ENCODE measurements around a stretch of chr12.

DNA sequence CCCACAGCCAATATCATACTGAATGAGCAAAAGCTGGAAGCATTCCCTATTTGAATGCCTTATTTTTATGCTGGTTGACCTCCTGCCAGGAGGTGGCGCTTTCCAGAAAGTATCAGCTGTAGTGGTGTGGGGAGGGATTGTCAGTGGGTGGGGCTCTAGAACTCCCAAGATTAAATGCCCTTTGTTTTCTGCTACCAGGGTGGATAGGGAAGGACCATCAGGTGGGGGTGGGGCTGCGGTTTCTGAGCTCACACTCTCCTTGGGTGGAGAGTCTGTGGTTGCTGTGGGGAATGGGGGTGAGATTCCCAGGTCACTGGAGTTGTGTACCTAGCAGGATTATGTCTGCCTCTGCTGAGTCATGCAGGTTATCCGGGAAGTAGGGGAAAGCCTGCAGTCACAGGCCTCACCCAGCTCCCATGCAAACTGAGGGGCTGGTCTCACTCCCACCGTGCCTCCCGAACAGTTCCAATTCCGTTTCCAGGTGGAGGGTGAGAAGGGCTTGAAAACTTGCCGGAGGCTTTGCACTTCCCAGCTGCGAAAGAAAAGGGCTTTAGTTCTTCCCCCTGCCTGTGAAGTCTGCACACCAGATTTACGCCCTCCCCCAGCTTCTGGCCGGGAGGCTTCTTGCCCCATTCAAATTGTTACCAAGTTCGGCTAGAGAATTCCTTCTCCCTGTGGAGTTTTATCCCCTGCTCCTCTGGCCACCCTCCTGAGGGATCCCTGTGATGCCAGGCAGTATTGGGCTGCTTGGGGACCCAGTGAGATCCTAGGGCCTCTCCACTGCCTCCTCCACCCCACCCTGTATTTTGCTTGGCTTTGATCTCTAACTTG, 68.4 kb downstream of the ALG10B start:
- RRBS: no CpG with 5 or more reads among the region's 11 CpGs

GRCh38 chr12:38906434-38907273, 1.3 kb upstream of the CPNE8 start:
- RRBS: 3% methylated on average over 7 of the region's 39 CpGs

- RRBS: no CpG with 5 or more reads among the region's 7 CpGs
These were observed 1.1 kb downstream of the KIF21A start for GRCh38 chr12:39441761-39442265.

GRCh38 chr12:39538395-39539025, 81.1 kb downstream of the ABCD2 start:
- RRBS: no CpG with 5 or more reads among the region's 17 CpGs

- RRBS: no CpG with 5 or more reads among the region's 18 CpGs
These were observed 127.4 kb downstream of the SLC2A13 start for GRCh38 chr12:39978520-39978938.

- RRBS: no CpG with 5 or more reads among the region's 5 CpGs
These were observed 88.8 kb downstream of the SLC2A13 start for GRCh38 chr12:40016782-40017694.

DNA sequence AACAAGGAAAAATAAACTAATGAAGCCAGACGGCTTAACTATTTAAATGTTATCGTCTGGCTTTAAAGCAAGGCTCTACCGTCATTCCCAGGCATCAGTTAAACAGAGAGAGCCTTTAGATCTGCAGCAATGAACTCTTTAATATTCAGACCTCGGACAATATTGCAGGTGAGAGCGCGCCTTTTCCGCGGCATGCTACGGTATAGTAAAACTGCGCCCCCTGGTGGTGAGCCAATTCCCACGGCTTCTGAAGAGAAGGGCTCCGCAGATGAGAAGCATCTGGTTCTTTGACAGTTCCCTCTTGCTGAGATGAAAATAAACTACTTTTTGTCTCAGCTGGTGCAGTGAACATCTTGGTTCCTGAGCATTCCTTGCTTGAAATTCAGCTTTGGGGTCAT, 1.6 kb upstream of the SLC2A13 start:
- RRBS: no CpG with 5 or more reads among the region's 12 CpGs

- RRBS: no CpG with 5 or more reads among the region's 2 CpGs
These were observed 16.1 kb upstream of the LRRK2 start for GRCh38 chr12:40208767-40209059.

- RRBS: no CpG with 5 or more reads among the region's 9 CpGs
These were observed 127.2 kb downstream of the CNTN1 start for GRCh38 chr12:40819453-40819924.

GRCh38 chr12:41291791-41292175, 103.7 kb downstream of the PDZRN4 start:
- RRBS: no CpG with 5 or more reads among the region's 1 CpG

DNA sequence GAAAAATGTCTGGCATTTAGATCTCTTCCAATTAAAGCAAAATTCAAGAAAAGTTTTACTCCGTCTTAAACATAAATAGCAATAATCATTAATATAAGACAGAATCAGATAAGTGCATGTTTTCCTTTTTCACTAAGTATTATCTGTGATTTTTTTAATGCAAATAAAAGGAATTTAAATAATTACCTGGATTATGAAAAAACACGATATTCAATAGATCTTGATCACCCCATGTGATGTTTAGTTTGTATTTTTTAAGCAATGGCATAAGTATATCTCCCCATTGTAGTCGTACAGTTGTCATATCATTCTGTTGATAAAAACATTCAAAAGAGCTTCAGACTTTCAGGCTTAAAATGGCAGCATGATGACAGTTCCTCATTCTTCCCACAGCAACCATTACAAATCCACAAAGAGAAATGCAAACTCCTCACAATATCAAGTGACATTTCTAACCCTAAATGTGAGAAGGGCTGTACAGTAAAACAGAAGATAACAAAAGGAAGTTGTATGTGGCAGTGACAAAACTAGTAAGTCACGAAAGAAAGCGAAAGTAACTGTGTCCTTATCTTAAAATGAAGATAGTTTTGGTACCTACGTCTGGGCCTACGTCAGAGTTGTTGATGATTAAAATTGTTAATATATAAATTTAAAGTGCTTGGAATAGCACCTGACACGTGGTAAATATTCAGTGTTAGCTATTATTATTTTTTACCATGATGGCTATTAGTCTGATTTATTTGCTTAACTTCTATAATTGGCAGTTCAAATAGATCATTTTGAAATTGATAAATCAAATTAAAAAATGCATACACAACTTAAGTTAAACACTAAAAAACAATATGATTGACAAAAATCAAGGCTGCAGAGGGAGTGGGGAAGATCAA, 46.7 kb downstream of the GXYLT1 start:
- RRBS: no CpG with 5 or more reads among the region's 8 CpGs

DNA sequence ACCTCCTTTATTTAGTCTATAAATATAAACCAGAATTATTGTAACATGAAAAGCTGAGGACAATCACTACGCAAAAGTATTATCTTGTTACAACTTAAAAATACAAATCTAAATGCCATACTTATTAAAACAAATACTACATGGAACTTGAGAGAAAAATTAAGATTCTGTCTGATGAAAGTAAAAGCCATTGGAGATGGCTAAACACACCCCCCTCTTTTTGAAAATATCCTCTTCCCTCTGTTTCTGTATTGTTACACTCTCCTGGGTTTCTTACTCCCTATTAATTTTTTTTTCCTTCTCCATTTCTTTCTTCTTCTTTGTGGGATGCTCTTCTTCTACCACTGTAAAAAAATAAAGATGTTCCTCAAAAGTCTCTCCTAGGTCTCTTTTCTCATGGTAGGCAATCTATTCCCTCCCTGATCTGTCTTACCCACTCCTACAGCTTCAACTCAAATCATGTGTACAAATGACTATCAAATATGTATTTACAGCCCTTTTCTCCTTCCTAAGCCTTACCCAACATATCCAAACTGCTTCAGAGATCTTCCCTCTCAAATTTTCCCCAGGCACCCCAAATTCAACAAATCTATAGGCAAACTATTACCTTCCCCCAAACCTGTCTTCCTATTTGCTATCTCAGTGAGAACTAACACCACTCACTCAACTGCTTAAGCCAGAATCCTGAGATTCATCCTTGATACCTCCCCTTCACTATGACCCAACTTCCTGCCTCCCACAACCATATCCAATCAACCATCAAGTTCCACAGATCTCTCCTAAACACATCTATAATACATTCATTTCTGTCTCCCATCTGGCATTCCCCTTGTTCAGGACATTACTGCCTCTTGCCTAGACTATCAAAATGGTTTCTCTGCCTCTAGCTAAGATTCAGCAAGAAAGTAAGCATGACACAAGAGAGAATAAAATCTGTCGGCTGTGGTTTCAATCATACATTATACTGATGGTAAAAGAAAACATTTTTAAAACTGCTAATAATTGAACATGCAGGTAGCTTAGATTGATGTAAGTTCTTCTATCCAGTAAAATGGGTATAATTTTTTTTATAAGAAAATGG, 21.5 kb downstream of the YAF2 start:
- RRBS: no CpG with 5 or more reads among the region's 2 CpGs

GRCh38 chr12:42416697-42417388, 90.9 kb downstream of the PPHLN1 start:
- RRBS: no CpG with 5 or more reads among the region's 3 CpGs

- RRBS: no CpG with 5 or more reads among the region's 1 CpG
These were observed 396.0 kb upstream of the PRICKLE1 start for GRCh38 chr12:42985550-42985867.

DNA sequence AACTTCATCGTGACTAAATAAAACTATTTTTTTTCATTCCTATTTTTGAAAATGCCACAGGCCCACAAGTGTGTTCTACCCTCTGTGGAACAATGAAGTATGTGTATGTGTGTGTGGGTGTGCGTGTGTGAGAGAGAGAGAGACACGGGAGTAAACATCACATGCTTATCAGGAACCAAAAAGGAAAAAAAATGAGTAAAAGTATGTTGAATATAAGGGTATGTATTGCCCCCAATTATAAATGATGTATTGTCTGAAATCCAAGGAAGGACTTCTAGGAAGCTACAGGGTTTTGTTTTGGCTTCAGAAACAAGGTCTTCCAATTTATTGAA, 769 bp downstream of the TMEM117 start:
- RRBS: no CpG with 5 or more reads among the region's 3 CpGs

DNA sequence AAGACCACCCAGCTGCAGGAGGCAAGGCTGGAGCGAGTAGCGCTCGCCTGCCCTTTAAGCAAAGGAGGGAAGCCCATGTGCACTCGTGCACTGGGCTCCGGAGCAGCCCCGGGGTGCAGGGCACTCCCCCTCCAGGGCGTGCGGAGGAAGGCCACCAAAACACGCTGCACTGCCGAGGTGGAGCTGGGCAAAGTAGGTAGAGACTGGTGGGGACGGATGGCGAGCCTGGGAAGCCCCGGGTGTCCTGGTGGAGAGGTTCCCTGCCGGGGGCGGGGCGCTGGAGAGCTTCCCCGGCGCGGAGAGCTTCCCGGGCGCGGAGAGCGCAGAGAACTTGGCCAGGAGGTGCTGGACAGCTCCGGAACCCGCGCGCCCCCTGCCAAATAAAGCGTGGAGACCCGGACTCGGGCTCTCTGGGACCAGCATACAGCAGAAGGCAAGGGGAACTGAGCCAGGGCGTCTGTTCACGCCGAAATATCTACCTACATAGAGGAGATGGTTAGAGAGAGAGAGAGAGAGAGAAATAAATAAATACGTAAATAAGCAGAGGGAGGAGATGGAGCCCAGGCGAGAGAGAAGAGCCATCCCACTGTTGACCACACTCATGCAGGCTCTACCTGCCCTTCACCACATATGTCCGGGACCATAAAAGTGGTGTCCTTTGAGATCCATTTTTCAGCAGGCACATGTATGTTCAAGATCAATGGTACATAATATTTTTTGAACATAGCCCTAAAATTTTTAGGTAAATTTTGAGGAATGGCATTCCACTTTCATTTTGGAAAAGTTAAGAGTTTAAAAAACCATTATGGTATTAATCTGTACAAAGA, 747 bp upstream of the NELL2 start:
- RRBS: 96% methylated on average over 5 of the region's 36 CpGs

DNA sequence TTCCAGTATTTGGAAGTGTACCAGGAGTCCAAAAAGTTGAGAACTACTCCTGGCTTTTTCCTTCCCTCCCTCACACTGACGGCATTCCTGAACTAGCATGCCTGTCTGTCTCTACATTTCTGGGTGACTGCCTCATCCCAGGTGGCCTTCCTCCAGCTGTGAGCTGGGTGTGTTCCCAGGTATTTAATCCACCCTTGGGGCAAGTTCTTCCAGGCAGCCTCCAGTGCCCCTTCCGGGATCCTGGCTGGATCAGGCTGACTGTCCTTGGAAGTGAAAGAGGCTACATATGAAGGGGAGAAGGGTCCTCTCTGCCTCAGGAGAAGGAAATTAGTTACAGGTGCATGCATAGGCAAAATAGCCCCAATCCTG, 19.8 kb downstream of the ANO6 start:
- RRBS: no CpG with 5 or more reads among the region's 2 CpGs

DNA sequence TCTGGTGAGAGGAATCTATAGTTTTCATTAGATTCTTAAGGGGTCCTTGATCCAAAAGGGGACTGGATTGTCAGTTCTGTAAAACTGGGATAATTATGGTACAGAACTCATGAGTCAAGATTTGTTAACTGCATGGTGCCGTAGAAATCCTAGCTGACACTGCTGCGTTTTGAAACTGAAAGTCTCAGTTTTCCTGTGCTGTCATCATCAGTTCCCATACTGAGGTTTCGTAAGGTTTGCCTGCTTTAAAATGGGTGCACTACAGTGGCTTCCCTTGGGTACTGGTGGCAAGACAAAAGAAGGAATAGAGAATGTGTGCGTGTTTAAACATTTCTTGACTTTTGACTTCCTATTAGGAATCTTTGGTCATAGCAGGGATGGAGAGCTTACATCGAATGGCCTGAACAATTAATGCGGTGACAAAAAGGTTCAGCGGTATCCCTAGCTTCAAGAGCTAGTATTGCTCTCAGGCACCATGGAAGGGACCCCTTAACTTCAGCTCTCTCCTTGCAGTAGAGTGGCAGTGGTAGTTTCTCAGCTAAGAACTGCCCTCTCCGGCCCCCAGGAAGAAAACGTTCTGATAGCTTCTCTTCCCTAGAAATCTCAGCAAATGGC, 28.7 kb downstream of the ANO6 start:
- RRBS: no CpG with 5 or more reads among the region's 9 CpGs

GRCh38 chr12:45281918-45282405, 66.1 kb downstream of the ANO6 start:
- RRBS: no CpG with 5 or more reads among the region's 4 CpGs

GRCh38 chr12:45671250-45671699, 58.2 kb upstream of the ARID2 start:
- RRBS: no CpG with 5 or more reads among the region's 3 CpGs